SJCRH30 (cell line): ENCODE data around the gene RGS6.

- RAMPAGE, long total RNA = no peak
Observed at GRCh38 chr14:71398805-71399701, 78.8 kb downstream of the SIPA1L1 start.

- RAMPAGE, long total RNA = no peak
Observed at GRCh38 chr14:71471506-71472344, 151.4 kb downstream of the SIPA1L1 start.

DNA sequence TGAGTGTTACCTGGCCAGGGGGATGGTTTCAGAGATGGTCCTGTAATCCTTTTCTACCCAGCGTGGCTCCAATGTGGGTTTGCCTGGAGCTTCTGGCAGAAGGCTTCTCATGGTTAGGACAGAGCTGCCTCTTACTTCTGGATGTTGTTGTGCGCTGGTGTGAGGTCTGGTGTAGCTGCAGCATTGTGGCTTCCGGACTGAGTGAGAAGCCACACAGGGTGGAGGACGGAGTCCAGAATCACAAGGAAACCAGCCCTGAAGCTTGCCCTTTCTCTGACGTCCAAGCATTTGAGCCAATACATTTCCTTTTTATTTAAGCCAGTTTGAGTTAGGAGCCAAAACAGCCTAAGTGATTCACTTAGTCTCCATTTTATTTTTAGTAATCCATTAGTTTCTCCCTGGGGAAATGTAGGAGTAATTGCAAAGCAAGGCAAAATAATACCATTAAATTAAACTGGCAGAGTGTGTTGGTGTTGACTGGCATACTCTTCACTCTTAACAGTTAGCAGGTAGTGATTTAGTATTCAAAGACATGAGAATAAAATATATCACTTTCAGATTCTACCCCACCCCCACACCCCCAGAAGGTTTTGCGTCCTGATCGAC lies 209.6 kb downstream of the SIPA1L1 start:
- RAMPAGE, long total RNA = no peak

GRCh38 chr14:71573837-71574632 lies 253.8 kb downstream of the SIPA1L1 start:
- RAMPAGE, long total RNA = no peak

GRCh38 chr14:71931872-71932864 lies at the start of gene RGS6:
Gene RGS6, plus strand, starts transcription at chr14:71932429.
- RAMPAGE, long total RNA = no peak

DNA sequence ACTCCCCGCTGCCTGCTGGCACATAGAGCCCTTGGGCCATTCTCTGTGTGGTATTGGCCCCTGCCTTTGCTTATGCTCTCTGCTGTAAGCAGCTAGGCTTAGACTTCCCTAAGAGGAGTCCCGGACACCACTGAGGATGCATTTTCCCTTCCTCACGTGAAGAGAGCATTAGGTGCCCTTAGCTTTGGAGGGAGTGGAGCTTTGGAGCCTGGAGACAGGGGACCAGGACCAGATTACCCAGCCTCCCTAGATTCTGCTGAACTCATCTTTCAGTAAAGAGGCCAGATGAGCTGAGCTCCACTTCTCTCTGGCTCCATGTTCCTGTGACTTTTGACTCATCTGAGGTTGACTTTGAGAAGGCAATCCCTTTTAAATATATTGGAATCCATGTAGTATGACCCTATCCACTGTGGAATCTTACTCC lies 159.0 kb downstream of the RGS6 start:
- RAMPAGE, long total RNA = no peak

GRCh38 chr14:72451617-72451999 lies 442.3 kb downstream of the DPF3 start:
- RAMPAGE, long total RNA = no peak

DNA sequence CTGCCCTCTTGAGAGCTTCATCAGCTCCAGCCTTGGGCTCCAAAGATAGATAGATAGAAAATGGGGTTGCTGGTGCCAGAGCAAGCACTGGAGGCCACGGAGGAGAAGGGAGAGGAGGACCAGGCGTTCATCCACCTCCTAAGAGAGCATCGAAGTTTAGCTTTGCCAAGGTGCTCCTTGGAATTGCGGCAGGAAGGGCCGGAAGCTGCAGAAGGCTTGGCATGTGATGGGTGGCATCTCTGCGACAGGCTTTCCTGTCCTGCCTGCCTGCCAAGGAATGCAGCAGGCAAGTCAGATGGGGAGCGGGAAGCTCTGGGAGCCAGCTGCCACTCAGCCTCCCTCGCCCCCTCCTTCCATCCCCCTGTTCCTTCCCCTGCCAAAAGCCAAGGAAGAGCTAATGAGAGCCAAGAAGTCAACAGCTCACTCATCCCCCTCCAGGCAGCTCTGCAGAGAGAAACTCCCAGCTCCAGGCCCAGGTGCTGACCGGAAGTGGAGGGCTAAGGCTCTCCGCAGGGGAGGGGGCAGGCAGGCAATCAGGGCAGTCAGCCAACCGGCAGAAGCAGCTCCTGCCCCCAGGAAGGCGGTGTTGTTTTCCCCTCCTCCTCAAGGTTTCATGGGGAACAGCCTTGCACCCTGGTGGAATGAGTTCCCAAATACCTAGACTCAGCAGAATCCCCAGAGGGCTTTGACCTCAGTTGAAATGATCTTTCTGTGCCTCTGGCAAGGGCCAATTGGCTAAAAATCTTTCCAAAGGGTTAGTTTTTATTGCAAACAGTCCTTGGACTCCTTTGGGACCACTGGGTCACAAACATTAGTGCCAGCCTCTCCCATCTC lies 349.3 kb downstream of the DPF3 start:
- RAMPAGE, long total RNA = no peak

DNA sequence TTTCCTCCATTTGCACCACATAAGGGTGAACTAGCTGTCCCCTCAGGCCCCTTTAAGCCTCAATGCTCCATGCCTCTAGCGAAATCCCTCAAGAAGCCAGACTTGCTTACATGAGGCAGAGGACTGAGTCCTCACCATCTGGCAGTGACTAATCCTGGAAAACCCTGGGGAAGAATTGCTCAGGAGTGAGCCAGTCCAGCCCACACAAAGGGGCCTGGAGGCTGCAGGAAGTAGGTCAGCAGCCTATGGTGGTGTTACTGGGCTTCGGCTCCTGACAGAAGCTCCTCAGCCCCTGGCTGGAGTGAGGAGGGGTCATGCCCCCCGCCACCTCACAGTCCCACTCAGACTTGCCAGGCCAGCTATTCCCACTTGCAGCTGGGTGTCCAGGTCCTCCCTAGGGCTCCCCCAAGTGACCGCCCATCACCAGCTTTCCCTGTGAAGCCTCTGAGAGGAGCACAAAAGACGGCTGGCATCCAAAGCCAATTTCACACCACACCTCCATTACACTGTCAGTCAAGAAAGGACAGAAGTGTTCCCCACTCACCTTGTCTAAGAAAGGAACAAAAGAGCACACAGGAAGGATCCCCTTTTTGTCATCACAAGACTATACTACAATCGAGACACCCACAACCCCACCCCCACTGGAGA lies 250.5 kb downstream of the DPF3 start:
- RAMPAGE, long total RNA = no peak

GRCh38 chr14:72891771-72892155 lies 2.1 kb downstream of the DPF3 start:
- RAMPAGE, long total RNA = no peak

GRCh38 chr14:73096863-73097243 lies 38.5 kb downstream of the RBM25 start:
- RAMPAGE, long total RNA = no peak

- RAMPAGE, long total RNA = no peak
Observed at GRCh38 chr14:73163239-73164313, 27.3 kb downstream of the PSEN1 start.

DNA sequence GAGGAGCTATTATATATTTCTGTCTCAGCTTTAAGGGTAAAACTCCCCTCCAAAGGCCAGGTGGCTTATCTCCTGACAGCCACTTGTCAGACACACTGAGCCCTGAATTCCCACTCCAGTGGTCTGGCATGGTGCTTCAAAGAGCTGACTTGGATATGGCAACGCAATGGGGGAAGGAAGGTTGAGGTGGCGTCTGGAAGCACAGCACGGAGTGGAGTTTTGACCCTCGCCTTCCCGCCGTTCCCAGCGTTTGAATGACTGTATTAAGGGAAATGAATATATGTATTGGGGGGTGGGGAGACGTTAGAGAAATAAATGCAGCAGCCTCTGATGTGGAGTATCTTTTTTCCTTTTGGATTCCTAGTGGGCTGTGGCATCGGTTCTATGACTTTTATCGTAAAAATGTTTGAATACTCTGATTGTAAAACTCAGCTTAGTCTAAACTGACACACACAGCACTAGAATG lies 4.7 kb upstream of the PAPLN start:
- RAMPAGE, long total RNA = no peak

- RAMPAGE, long total RNA = no peak
Observed at GRCh38 chr14:73568627-73568880, 459 bp upstream of the ACOT2 start.

DNA sequence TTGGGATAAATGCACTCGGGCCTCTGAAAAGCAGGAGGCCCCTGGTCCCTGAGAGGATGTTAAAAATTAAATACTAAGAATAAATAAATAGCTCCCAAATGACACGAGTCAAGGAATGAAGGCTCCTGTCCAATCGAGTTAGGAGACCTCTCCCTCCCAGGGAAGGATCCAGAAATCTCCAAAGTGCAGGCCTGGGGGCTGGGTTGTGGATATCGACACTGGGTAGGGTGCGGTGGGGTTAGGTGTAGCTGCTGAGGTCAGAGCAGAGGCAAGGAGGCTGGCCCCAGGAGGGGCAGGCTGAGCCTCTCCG lies 3.4 kb upstream of the PNMA1 start:
- RAMPAGE, long total RNA = no peak

DNA sequence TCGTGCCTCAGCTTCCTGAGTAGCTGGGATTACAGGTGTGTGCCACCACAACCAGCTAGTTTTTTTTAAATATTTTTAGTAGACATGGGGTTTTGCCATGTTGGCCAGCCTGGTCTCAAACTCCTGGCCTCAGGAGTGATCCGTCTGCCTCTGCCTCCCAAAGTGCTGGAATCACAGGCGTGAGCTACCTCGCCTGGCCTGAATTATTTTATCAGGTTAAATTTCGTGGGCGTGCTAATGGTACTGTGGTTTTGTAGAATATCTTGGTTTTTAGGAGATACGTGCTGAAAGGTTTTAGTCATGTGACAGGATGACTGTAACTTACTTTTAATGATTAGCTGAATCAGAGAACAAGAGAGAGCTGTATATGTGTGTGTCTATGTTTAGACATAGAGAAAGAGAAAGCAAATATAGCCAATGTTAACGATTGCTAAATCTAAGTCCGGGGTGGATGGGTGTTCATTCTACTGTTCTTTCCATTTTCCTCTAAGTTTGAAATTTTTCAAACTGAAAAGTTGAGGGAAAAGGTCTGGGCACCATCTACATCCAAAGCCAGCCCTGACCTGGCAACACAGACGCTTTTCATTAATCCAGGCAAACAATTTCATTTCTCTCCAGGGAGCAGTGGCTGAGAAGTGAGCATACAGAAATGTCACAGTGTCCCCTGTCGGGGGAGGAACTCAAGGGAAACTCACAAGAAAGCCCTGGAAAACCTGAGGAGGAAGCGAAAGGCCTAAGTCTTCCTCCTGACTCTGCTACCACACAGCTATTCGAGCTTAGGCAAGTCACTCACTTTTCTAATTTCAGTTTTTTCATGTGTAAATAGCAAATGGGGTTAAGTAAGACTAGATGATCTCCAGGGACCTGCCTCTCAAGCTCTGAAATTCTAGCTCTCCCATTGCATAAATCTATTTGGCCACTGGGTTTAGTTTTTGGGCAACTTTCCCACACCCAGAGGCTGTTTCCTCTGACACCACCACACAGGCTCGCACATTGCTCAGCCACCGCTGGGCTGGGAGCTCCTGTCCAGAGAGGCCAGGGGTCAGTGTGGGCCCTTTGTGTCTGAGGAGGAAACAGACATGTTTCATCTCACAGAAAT lies 9.4 kb upstream of the PNMA1 start:
- RAMPAGE, long total RNA = no peak

DNA sequence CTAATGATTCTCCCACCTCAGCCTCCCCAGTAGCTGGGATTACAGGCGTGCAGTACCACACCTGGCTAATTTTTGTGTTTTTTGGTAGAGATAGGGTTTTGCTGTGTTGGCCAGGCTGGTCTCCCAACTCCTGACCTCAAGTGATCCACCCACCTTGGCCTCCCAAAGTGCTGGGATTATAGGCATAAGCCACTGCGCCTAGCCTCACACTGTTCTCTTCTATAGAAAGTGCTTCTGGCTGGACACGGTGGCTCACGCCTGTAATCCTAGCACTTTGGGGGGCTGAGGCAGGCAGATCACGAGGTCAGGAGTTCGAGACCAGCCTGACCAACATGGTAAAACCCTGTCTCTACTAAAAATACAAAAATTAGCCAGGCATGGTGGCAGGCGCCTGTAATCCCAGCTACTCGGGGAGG lies 22.2 kb downstream of the MIDEAS start:
- RAMPAGE, long total RNA = no peak

DNA sequence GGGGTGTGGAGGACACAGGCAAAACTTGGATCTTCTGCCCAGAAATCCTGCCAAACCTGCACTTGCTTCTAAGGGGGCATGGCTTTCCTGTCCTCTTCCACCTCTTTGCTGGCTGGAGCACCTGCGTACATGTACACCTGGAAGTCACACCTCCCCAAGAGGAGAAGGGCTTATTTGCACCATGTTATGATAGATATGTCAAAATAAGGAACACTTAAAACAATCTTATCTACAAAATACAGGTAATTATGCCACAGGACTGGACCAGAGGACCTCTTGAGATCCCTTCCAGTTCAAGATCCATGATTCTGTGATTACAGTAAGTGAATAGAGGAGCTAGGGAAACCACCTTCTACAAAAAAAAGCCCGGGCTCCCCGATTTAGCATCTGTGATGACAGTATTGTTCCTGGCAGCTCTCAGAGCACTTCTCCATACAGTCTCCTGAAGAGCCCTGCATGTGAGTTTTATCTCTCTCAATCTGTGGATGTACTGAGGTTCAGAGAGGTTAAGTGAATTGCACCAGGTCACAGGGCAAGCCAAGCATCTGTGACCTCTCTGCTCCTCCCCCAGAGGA lies 1.3 kb upstream of the MIDEAS start:
- RAMPAGE, long total RNA = no peak

DNA sequence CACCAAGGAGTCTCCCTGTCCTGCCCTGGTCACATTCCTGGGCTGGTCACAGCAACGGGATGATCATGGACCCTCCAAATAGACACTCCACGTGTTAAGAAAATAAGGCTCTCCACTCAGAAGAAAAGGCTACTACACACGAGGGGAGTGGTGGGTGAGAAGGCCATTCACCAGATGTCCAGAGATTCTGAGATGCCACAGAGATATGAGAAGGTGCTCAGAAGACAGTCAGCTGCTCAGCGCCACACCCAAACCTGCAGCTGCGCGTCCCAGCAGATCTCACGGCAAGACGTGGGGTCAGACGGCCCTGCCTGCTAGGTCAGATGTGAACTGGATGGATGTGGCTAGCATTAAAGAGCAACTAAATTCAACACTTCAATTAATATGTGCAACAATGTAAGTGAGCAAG lies 11.3 kb upstream of the MIDEAS start:
- RAMPAGE, long total RNA = no peak

GRCh38 chr14:73784338-73785208 lies 24.5 kb upstream of the MIDEAS start:
- RAMPAGE, long total RNA = no peak